ENCODE data around the gene DEFB121.

- PRO-cap, result bidirectional peak, plus-strand start at chr20:25227637, minus-strand start at chr20:25227306
Measured at GRCh38 chr20:25227490-25228026, 20.3 kb upstream of the PYGB start.

DNA sequence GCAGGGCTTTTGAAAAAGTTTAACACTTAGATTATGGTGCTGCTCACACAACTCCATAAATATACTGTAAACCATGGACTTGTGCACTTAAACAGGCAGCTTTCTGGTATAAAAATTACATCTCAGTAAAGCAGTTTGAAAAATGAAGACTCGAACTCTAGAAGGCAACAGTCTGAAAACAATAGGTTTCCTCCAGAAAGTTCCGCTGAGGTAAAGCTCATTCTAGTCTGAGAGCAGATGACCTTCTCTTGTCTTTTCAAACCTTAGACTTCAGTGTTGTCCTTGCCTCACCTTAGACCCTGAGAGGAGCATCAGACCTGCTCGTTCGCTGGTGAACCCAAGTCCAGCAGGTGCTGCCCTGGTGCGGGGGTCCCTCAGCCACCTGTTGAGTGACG, 14.8 kb upstream of the PYGB start:
- PRO-cap, result no peak

DNA sequence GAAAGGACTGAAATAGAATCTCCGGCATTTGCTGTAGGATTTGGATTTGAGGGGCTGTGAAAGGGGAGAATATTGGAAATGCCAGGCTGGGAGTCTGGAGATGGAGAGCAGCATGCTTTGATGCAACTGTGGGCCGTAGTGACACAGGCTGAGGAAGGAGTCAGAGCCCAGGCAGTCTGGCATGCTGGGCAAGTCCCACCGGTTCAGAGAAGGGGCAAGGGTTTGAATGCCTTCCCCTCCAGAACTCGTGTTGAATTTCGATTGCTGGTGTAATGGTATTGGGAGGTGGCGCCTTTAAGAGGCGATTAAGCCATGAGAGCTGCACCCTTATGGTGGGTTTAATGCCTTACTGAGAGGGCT, 9.5 kb upstream of the PYGB start:
- PRO-cap, result unidirectional peak, minus-strand start at position 137 of the sequence

DNA sequence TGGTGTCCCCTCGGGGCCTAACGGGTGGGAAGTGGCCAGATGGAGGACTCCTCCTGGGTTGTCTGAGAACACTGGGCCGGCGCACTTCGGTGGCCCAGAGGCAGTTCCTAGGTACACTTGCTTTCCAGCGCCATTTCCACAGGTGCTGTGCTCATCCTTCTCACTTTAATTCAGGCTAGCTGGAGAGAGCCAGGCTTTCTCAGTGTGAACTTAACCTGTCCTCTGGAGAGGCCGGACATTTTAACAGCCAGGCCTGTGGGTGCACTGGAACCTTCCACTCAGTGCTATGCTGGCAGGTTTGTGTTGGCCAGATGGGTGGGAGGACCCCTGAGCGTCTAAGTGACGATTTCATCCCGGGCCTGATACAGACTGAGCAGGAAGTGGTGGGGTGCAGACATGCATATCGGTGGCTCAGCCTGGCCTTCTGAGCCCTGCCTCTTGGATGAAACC, 8.4 kb upstream of the PYGB start:
- PRO-cap, result no peak

GRCh38 chr20:25288434-25288922, 40.6 kb downstream of the PYGB start:
- PRO-cap, result no peak

GRCh38 chr20:25292196-25292965, 44.5 kb downstream of the PYGB start:
- PRO-cap, result no peak

DNA sequence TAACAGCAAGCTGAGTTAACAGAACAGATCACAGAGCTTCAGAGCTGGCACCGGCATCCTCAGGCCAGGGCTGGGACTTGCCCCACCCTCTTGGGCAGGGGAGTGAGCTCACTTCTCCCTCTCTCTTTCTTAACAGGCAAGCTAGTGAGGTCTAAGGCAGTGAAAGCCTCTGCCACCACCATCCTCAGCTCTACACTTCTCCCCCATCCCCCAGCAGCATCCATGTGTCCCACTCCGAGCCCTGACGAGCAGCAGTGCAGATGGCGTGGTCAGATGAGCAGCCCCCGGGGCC, 62.0 kb downstream of the PYGB start:
- PRO-cap, result no peak

GRCh38 chr20:25360873-25361418, 29.7 kb downstream of the ABHD12 start:
- PRO-cap, result no peak

DNA sequence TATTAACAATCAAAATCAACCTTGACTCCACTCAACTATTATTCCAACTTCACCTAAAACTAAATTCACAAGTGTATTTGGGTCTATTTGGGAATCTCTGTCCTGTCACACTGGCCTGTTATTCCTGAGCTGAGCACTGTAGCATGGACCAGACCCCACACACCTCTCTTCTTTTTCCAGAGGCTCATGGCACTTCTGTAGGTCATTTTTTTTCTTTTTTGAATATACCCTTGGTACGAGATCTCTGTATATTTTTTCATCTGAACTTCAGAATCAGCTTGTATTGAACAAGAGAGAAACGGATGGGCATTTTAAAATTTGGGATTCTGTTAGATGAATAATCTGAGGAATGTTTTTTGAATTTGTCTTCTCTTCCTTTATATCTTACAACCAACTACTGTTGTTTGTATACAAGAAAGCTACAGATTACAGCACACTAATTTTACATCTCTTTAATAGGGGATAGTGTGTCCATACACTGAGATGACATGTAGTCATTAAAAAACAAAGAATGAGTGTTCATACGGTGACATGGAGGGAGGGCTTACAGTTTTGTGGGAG, 23.8 kb downstream of the ABHD12 start:
- PRO-cap, result no peak

DNA sequence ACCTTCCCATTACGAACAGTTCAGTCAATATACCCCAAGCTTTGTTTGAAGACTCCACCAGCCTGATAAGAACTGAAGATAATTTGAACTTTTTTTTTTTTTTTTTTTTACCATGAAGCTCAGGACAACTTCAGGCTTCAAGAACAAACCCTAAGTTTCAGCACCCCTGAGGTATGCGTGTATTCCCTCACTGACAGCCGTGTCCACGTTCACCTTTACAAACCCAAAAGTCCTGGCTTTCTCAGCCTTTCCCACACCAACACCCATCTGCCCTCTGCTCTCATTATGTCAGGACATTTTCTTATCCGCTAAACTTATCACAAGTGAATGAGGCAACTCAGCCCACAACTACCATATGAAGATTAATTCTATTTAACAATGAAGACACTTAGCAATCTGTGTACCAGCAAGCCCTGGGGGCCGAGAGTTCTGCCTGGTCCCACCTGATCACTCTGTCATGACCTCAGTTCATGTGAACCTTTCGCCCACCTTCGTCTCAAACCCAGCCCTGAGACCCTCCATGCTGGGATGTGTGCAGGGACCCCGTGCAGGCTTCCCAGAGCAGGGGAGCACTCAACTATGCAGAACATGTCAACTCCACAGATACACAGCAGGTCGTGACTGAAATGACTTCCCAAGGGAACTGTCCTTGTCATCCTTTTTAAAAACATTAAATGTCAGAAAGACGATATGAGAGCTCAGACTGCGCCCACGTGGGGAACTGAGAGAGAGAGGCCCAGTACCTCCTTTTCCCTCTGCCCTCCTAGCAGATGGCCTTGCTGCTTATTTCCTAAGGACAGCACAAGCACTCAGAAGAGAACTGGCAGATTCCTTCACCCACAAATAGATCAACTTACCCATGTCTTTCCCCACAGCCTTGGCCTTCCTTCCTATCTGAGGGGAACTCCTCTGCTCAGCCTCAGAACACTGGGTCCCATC, 11.8 kb downstream of the ABHD12 start:
- PRO-cap, result no peak

DNA sequence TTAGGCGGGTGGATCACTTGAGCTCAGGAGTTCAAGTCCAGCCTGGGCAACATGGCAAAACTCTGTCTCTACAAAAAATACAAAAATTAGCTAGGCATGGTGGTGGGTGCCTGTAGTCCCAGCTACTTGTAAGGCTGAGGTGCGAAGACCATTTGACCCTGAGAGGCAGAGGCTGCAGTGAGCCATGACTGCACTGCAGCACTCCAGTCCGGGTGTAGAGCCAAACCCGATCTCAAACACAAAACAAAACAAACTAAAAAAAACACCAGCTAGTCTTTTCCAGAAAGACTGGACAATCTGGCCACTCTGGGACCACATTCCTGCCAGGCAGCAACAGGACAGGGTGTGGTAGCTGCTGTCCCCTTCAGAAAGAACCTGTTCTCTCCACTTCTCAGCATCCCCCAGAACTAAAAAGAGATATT, 6.1 kb downstream of the ABHD12 start:
- PRO-cap, result no peak

- PRO-cap, result no peak
Measured at GRCh38 chr20:26252830-26253138, 556.1 kb upstream of the ZNF337 start.

- PRO-cap, result no peak
Measured at GRCh38 chr20:29489132-29489459, 1768.4 kb upstream of the DEFB115 start.

GRCh38 chr20:30284021-30284485, 973.4 kb upstream of the DEFB115 start:
- PRO-cap, result no peak

DNA sequence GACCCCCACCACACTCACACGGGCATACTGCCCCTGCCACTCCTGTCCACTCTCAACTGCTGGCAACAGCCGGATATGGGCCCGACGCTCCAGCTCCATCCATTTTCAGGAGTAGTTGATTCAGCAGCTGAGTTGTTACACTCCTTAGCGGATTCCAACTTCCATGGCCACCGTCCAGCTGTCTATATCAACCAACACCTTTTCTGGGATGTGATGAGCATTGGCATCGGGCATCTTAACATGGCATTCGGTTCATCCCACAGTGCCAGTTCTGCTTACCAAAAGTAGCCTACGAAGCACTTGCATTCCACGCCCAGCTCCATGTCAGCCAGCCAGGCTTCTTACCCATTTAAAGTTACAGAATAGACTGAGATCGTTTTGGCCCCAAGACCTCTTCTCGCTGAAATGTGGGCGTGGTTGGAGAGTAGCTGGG, 743.2 kb upstream of the DEFB115 start:
- PRO-cap, result no peak

DNA sequence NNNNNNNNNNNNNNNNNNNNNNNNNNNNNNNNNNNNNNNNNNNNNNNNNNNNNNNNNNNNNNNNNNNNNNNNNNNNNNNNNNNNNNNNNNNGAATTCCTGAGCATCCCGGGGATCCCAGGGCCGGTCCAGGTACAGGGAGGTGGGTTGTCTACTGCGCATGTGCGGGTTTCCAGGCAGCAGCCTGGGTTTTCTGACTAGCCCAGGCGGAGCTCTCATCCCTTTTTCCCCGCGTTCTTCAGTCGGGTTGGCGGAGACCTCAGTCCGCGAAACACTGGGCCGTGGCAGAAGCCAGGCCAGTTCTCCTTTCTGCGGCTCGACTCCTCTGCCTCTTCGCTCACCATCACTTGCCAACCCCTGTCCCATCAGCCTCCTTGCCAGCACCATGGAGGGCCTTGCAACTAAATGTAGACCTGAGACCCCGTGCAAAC, 445.6 kb upstream of the DEFB115 start:
- PRO-cap, result no peak

- PRO-cap, result no peak
Measured at GRCh38 chr20:31406061-31406662, at the start of gene DEFB121. DEFB121 (minus strand) TSS chr20:31406215.

- PRO-cap, result no peak
Measured at GRCh38 chr20:31515493-31516608, 1.6 kb downstream of the HM13 start.

DNA sequence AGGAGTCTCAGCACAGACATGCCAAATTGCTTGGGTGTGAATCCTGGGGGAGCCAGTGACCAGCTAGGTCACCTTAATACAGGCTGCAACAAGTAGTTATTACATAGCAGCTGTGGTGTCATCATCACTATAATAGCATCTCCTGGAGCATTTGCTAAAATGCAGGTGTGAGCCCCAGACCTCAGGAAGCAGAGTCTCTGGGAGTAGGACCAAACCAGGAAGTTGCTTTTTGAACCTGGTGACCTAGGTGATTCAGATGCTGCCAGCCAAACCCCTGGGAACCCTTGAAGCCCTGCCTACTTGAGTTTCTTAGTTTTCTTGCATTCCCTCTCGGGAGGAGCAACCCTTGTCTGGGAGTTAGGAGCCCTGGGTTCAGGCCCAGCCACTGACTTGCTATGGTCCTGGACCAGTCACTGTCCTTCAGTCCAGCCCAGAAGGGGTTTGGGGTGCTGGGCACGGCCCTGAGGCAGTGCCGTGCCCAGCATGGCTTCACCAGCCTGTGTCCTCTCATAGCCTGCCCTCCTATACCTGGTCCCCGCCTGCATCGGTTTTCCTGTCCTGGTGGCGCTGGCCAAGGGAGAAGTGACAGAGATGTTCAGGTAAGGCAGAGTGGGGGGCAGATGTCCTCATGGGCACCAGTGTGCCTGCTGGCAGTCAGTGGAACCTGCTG, 18.7 kb downstream of the MCTS2 start:
- PRO-cap, result no peak

DNA sequence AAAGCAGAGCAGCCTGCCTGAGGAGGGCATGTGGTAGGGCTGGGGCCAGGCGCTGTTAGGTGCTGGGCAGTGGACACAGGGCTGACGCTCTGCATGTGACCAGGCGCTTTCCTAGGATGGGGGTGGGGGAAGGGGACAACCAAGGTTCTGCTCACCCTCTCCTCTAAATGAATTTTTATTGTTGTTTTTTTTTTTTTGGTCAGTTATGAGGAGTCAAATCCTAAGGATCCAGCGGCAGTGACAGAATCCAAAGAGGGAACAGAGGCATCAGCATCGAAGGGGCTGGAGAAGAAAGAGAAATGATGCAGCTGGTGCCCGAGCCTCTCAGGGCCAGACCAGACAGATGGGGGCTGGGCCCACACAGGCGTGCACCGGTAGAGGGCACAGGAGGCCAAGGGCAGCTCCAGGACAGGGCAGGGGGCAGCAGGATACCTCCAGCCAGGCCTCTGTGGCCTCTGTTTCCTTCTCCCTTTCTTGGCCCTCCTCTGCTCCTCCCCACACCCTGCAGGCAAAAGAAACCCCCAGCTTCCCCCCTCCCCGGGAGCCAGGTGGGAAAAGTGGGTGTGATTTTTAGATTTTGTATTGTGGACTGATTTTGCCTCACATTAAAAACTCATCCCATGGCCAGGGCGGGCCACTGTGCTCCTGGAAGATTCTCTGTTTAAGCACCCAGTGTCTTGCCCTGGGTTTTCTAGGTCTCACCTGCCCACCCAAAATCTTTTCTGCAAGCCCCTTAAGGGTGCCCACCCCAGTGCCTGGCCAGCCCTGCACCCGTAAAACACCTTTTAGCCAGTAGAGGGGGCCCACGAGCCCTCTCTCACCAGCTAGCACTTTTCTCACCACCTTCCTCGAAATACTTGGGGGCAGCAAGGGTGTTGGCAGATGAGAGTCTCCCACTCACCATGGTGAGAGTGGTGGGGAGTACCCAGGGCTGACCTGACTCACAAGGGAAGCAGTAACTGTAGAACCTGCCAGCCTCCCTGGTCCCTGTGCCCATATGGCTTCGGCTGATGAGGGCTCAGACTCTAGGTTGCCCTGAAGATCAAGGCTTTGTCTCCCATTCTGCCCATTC, 22.1 kb downstream of the MCTS2 start:
- PRO-cap, result no peak

Data from left common carotid artery plus branches (tissue), 1 donor.